Skeletal muscle tissue (tissue), 7 donors: Measurements from ENCODE around the genes ALS2 and ICA1L.

- PRO-cap, 3 experiments: peak in 3 of 3 experiments; most common plus-strand start chr2:201781249 (in 2); most common minus-strand start chr2:201780755 (in 1)
- RAMPAGE, long total RNA: no peak
- RRBS, 2 experiments: 2% methylated on average over 20 of the region's 67 CpGs
Measured at GRCh38 chr2:201780683-201781801, at the start of gene ALS2. Gene ALS2, minus strand, starts transcription at chr2:201780933.

DNA sequence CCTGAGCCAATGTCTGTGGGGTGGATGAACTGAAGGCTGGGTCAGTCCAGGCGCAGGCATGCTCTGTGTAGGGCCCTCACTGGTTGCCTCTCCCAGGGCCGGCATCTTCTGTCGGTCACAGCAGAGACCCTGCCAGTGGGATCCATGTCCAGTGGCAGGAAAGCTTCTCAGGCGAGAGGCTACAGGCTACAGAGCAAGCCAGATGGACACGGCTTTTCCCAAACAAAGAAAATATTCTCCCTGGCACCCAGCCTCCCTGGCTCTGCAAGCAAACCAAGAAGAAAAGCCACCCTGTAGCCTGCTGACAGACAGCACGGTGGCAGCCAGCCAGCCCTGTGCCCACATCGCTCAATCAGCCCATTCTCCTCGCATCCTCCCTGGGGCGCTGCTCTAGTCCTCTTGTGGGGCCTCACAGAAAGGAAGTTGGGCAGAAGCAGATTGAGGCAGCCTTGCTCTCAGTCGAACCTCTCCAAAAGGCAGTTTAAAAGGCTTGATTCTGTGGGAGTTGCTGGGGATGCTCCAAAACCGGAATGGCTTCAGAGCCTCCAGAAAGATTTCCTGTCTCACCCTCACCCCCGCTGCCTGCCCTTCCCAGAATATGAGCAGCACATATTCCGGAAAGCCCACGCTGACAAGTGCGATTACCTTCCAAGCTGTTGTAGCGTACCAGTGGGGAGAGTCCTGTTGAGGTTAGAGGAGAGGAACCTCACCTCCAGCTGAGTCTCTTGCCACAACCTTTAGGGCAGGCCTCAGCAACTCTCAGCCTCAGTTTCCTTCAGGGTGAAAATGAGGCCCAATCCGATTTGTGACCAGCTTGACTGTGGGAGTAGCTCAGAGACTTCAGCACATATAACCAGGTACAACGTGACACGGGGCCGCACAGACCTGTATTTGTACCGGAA is 48.4 kb upstream of the FZD7 start:
- PRO-cap, 3 experiments: no peak in any of the 3 experiments
- RAMPAGE, long total RNA: no peak
- RRBS, 2 experiments: 70 to 83% methylated on average over 2 of the region's 21 CpGs

DNA sequence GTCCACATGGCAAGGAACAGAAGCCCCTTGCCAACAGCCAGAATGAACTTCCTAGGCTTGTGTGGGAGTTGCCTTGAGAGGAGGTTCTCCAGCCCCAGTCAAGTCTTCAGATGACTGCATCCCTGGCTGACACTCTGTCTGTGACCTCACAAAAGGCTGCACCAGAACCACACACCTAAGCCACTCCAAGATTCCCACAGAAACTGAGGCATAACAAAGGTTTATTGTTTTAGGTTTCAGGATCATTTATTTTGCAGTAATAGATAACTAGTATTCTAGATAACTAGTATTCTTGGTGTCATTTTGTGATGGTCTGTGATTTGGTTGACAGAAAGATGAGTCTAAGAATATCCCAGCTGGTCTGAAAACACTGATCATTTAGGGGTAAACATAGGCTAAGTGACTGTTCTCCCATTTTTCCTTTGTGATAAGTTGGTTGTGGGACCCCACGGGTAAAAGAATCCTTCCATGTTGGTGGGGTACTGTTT is 43.9 kb downstream of the KIAA2012 start:
- PRO-cap, 3 experiments: no peak in any of the 3 experiments
- RAMPAGE, long total RNA: no peak
- RRBS, 2 experiments: no CpG with 5 or more reads among the region's 1 CpG

DNA sequence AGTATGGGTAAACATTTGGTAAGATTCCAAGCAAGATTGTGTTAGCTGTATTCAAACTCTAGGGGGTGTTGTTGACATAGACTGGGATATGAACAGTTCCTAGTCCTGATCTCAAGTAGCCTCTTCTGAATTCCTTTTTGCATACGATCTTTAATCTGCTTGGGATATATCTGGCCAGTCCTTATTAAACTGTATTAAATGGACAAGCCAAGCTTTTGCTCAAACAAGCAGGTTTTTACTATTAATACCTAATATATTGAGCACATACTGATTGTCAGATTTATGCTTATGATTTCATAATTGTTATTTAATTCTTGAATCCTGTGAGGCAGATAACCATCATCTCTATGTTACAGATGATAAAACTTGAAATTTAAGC is 13.5 kb downstream of the NOP58 start:
- PRO-cap, 3 experiments: no peak in any of the 3 experiments
- RAMPAGE, long total RNA: no peak
- RRBS, 2 experiments: no CpG with 5 or more reads among the region's 1 CpG

DNA sequence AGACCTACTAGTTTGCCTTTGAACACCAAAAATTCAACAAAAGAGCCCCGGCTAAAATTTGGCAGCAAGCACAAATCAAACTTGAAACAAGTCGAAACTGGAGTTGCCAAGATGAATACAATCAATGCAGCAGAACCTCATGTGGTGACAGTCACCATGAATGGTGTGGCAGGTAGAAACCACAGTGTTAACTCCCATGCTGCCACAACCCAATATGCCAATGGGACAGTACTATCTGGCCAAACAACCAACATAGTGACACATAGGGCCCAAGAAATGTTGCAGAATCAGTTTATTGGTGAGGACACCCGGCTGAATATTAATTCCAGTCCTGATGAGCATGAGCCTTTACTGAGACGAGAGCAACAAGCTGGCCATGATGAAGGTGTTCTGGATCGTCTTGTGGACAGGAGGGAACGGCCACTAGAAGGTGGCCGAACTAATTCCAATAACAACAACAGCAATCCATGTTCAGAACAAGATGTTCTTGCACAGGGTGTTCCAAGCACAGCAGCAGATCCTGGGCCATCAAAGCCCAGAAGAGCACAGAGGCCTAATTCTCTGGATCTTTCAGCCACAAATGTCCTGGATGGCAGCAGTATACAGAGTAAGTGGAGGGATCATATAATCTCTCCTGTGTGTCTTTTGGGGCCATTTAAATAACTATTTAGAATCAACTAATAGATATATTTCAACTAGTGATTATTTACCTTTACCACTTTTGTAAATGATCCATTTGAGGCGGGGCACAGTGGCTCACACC is 78.7 kb upstream of the FAM117B start:
- PRO-cap, 3 experiments: no peak in any of the 3 experiments
- RAMPAGE, long total RNA: no peak
- RRBS, 2 experiments: no CpG with 5 or more reads among the region's 8 CpGs

- PRO-cap, 3 experiments: no peak in any of the 3 experiments
- RAMPAGE, long total RNA: no peak
- RRBS, 2 experiments: no CpG with 5 or more reads among the region's 16 CpGs
Measured at GRCh38 chr2:202588633-202589338, 46.0 kb upstream of the FAM117B start.

DNA sequence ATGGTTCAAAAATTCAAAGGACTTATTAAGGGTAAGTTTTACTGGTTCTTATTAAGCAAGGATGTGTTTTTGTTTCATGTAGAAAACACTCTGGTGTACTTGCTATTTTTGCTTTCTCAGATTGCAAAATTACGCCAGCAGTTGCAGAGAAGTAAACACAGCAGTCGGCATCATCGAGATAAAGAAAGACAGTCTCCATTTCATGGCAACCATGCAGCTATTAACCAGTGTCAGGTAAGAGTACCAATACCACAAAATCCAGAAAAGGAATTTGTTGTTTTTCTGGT is 91.3 kb downstream of the FAM117B start:
- PRO-cap, 3 experiments: peak in 1 of 3 experiments; most common plus-strand start position 185 of the sequence (in 1)
- RAMPAGE, long total RNA: no peak
- RRBS, 2 experiments: no CpG with 5 or more reads among the region's 3 CpGs

DNA sequence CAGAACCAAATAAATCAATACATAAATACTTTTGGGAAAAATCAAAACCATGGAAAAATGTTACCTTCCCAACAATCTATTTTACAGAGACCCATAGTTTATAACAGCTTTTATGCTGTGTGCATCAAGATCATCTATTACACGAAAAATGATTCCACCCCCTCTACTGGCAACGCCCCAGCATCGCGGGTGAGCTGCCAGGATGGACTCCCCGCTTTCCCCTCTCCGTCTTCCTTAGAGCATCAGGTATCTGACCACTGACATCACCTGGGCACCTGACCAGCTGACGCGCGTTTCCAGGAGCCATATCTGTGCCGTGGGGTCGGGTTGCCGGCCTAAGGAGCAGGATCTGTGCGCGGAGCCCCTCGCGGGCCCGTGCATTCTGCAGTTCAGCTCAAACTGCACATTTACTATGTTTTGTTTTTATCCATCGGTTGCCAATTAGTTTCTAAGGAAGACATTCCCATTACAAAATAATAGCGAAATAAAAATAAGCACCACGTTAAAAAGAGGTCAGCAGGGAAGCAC is 839 bp downstream of the ICA1L start:
- PRO-cap, 3 experiments: peak in 2 of 3 experiments; most common plus-strand start position 338 of the sequence (in 2)
- RAMPAGE, long total RNA: no peak
- RRBS, 2 experiments: no CpG with 5 or more reads among the region's 20 CpGs

GRCh38 chr2:202871191-202872383 is at the start of gene ICA1L:
Gene ICA1L, minus strand, starts transcription at chr2:202871766.
- PRO-cap, 3 experiments: peak in 3 of 3 experiments; most common minus-strand start chr2:202871652 (in 2)
- RAMPAGE, long total RNA: start-site peak on the minus strand at chr2:202871415-202871500, 85 and 30 reads in 2 replicates
- RRBS, 2 experiments: 2% methylated on average over 58 of the region's 108 CpGs

DNA sequence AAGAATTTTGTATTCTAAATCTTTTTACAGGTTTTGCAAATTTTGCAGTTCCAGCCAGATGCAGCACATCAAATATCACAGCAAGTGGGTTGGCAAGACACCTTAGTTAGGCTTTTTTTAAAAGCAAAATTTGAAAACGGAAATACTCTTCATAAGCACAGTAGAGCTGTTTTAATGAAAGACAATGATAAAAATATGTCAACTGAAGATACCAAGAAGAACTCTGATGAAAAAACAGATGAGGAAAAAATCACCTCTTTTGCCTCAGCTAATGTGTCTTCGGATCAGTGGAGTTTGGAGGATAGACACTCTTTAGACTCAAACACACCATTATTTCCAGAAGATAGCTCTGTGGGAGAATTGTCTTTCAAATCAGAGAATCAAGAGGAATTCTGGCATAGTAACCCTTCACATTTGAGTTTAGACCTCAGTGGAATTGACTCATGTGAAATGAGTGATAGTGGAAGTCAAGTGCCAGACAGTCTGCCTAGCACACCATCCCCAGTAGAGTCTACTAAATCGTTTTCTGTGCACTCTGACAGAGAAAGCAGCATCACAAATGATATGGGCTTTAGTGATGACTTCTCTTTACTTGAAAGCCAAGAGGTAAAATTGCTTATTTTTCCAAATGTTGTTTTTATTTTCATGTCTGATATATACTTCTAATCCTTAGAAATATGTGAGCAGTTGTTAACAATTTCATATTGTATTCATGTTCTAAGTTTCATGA is 103.0 kb upstream of the CYP20A1 start:
- PRO-cap, 3 experiments: no peak in any of the 3 experiments
- RAMPAGE, long total RNA: no peak
- RRBS, 2 experiments: no CpG with 5 or more reads among the region's 3 CpGs

DNA sequence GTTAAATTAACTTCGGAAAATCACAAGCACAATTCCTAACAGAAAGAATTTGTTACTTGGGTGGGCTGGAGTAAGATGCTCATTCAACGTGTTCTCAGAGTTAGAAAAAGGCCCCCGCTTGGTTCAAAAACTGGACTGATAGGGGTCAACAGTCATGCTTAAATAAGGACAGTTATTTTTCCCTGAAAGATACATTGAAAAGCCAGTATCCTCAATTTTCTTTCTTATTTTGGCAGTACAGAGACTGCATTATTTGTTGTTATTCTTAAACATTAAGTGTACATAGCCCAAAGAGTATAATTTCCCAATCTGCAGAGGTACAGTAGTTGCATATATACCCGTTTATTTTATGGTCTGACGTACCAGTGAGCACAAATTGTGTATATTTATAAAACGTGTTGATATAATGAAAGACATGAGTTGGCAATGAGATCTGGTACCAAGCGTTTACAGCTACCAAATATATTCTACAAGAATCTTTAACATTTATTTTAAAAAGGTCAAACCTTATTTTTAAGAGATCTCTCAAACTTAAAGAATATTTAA is 1.5 kb downstream of the CD28 start:
- PRO-cap, 3 experiments: no peak in any of the 3 experiments
- RAMPAGE, long total RNA: no peak
- RRBS, 2 experiments: no CpG with 5 or more reads among the region's 7 CpGs

- PRO-cap, 3 experiments: no peak in any of the 3 experiments
- RAMPAGE, long total RNA: no peak
- RRBS, 2 experiments: no CpG with 5 or more reads among the region's 1 CpG
Measured at GRCh38 chr2:203814479-203814991, 53.0 kb upstream of the CTLA4 start.

DNA sequence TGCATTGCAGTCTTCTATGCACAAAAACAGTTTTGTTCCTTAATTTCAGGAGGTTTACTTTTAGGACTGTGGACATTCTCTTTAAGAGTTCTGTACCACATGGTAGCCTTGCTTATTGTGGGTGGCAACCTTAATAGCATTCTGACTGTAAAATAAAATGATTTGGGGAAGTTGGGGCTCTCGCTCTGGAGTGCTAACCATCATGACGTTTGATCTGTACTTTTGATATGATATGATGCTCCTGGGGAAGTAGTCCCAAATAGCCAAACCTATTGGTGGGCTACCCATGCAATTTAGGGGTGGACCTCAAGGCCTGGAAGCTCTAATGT is 3.4 kb downstream of the CTLA4 start:
- PRO-cap, 3 experiments: no peak in any of the 3 experiments
- RAMPAGE, long total RNA: no peak
- RRBS, 2 experiments: no CpG with 5 or more reads among the region's 2 CpGs

- PRO-cap, 3 experiments: no peak in any of the 3 experiments
- RAMPAGE, long total RNA: no peak
- RRBS, 2 experiments: no CpG with 5 or more reads among the region's 11 CpGs
Measured at GRCh38 chr2:203951307-203952025, 14.9 kb downstream of the ICOS start.

- PRO-cap, 3 experiments: no peak in any of the 3 experiments
- RAMPAGE, long total RNA: no peak
- RRBS, 2 experiments: no CpG with 5 or more reads among the region's 2 CpGs
Measured at GRCh38 chr2:204498835-204499117, 46.5 kb upstream of the PARD3B start.

DNA sequence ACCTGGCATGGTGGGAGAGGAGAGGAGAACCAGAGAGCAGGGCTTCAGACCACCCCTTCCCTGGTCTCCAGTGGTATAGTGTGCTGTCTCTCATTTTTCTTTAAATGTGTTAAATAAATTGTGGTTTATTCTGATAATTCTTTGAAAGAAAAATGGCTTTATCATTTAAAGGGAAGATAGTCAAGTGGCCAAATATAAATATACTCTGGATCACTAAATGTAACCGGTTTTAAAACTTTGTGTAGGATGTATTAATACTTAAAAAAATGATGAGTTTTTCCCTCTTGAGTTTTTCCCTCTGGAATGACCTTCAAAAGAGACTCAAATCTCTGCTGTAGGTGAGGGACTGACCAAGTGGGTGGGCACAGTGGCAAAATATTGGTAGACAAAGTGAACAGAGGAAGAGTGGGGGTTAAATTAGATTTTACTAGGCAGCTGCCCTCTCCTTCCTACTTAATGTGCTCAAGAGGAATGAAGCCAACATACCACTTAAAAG is 360.1 kb downstream of the PARD3B start:
- PRO-cap, 3 experiments: no peak in any of the 3 experiments
- RAMPAGE, long total RNA: no peak
- RRBS, 2 experiments: no CpG with 5 or more reads among the region's 1 CpG

DNA sequence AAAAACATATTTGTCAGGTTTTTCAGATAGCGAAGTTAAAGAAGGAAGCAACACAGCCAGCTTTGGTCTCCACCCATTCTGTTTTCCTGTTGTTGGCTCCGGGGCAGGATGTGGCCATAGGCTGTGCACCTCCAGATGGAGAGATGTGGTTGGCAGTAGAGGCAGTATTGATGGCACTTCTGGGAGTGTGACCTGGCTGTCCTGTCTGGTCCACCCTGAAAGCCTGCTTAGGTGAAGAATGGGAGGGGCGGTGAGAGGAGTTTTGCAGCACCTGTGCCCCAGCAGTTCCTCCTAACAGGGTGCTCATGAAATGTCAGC is 422.4 kb downstream of the PARD3B start:
- PRO-cap, 3 experiments: no peak in any of the 3 experiments
- RAMPAGE, long total RNA: no peak
- RRBS, 2 experiments: no CpG with 5 or more reads among the region's 3 CpGs

DNA sequence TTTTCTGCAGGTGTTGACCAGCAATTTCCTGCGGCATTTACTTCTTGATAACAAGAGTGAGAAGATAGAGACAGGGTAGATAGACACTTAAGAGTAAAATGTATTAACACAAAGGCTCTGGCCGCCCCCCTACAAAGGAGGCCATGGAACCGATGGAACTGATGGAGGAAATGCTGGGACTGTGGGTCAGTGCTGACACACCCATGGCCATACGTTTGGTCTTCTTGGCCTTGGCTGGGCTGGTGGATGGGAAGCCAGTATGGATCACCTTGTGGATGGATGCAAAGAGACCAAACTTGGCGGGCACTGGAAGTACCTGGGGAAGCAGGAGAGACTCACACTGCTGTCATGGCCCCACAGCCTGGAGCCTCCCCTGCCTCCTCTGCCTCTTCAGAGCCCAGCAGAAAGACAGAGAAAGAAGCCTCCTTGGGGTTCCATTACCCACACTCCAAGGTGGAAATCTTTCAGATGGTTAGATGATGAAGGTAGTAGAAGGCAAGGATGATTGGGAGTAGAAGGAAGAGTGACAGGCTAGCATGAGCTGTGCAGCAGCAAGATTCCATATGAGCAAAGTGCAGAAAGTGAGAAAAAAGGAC is 429.0 kb upstream of the NRP2 start:
- PRO-cap, 3 experiments: no peak in any of the 3 experiments
- RAMPAGE, long total RNA: no peak
- RRBS, 2 experiments: no CpG with 5 or more reads among the region's 5 CpGs

- PRO-cap, 3 experiments: no peak in any of the 3 experiments
- RAMPAGE, long total RNA: no peak
- RRBS, 2 experiments: no CpG with 5 or more reads among the region's 4 CpGs
Measured at GRCh38 chr2:205616431-205616793, 65.9 kb upstream of the NRP2 start.

- PRO-cap, 3 experiments: no peak in any of the 3 experiments
- RAMPAGE, long total RNA: no peak
- RRBS, 2 experiments: no CpG with 5 or more reads among the region's 7 CpGs
Measured at GRCh38 chr2:205660715-205661250, 21.5 kb upstream of the NRP2 start.